Adrenal gland (tissue), 7 donors: Measurements from ENCODE around the genes HOMEZ, CMTM5 and DCAF11.

DNA sequence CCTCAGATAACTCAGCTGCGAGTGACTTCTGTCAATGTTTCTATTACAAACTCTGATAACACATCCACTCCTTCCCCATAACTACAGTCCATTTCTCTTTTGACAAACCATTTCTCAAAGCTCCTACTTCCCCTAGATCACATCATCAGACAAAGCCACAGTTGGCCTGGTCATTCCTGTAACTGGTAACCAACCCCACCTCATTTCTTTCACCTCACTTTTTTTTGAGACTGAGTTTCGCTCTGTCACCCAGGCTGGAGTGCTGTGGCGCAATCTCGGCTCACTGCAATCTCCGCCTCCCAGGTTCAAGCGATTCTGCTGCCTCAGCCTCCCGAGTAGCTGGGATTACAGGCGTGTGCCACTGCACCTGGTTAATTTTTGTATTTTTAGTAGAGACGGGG is 5.1 kb downstream of the HAUS4 start:
- PRO-cap, 3 experiments: no peak in any of the 3 experiments
- RAMPAGE, long total RNA, 4 experiments: no peak in any of the 4 experiments
- RRBS: no CpG with 5 or more reads among the region's 9 CpGs

DNA sequence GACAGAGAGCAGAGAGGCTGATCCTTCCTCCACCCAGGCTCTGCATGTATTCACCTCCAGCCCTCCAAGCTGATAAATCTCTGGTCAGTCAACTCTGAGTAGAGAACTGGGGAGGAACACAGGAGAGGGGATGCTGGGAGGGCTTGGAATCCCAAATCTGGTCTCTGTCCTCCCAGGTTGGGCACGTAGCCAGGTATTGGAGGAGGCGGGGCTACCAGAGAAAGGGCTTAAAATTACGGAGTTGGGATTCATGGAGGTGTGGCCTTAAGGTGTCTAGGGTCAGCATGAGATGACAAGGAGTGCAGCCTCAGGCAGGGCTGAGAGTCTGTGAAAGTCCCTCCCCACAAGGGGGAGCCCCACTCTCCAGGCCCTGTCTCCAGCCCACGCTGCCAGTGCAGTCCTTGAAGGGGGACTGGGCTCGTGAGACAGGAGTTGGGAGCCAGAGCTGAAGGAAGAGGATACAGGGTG is 1.3 kb downstream of the CDH24 start:
- PRO-cap, 3 experiments: peak in 1 of 3 experiments; most common plus-strand start position 404 of the sequence (in 1)
- RAMPAGE, long total RNA, 4 experiments: no peak in any of the 4 experiments
- RRBS: no CpG with 5 or more reads among the region's 5 CpGs

DNA sequence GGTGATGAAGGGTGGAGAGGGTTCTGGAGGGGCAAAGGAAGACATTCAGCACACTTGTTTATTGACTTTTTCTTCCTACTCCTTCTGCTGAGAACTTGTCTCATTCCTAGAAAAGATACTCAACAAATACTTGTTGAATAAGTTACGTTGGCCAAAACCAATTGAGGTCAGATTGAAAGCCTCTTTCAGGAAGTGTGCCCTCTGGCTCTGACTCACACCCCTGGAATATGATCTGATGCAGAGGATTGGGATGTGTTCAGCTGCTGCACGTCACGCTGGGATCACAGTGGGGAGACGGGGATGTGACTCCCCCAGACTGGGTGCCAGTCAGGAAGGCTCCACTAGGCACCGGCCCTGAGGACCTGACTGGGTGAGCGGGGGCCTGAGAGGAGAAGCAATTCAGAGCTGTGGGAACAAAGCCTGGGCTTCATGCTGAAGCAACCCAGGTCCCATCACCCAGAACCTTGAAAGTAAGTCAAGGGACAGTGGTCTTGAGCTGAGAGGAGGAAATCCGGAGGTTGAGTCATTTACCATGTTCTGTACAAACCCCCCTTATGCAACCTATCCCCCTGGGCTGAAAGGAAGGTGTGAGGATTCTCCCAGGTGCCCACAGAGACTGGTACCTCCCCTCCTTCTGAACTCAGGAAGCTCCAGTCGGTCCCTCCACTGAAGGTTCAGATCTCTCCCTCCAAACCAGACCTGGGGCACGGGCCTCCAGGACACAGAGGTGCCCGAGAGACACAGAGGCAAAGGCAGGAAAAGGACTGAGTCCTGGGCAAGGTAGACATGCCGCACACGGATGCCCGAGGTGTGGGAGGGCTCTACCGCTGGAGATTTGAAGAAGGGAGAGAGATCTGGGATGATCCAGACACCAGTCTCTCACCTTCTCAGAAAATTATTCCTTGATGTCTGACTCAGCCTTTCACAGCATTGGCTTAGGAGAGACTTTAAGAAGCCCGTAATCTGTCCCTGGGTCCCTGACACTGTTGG is 3.8 kb downstream of the CEBPE start:
- PRO-cap, 3 experiments: peak in 3 of 3 experiments; most common plus-strand start position 314 of the sequence (in 3)
- RAMPAGE, long total RNA, 4 experiments: no peak in any of the 4 experiments
- RRBS: no CpG with 5 or more reads among the region's 15 CpGs

DNA sequence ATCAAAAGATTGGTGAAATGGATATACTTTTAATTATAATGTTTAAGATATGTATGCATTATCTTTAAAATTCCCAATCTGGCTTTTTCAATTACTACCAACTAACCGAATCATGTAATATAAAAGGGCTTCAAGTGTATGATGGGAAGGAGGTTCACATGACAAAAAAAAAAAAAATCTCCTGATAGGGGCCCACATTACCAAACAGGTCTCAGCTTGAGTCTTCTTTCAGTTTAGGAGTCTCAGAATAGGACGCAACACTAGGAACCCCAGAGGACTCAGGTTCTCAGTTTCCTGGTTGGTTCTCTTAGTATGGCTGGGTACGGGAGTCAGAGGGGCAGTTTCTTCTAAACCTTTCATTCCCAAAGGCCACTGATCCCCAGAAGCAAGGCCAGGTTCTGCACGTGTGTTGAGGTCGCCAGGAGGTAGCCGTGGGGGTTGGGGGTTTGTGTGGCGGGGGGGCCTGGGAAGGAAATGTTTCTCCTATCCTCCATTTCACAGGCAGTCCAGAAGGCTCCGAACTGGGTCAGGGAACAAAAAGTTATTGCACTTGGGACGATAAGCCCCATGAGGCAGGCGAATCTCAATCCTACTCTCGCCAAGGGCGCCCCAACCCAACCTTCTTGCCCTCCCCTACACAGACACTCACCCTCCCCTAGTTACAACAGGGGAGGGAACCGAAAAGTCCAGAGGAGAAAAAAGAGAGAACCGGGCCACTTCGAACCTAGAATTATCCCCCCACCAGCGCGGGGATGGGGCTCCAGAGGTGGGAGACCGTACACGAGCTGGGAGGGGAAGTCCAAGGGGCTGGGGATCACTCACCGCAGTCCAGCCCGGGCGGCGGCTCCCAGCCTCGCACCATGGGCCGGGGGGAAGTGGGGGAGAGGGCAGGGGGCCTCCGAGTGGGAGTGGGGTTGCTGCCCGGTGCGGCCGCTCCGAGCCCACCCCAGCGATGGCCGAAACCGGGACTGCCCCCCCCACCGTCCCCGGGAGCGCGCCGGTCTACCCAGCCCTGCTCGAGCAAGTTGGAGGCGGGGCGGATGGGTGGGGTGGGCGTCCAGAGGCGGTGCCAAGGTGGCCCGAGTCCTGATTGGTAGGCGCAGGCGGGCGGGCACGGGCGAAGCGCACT is at the start of gene HOMEZ:
Gene HOMEZ, minus strand, starts transcription at position 1,042 of the 1,129 bp plus-strand sequence.
- PRO-cap, 3 experiments: peak in 3 of 3 experiments; most common plus-strand start position 231 of the sequence (in 2); most common minus-strand start position 1,022 of the sequence (in 3)
- RAMPAGE, long total RNA, 4 experiments: start-site peak on the minus strand in 4 of 4 experiments, centred at positions 994 to 1,028 of the sequence, 54 to 71 reads per replicate
- RRBS: 1% methylated on average over 9 of the region's 50 CpGs

- PRO-cap, 3 experiments: no peak in any of the 3 experiments
- RAMPAGE, long total RNA, 4 experiments: no peak in any of the 4 experiments
- RRBS: no CpG with 5 or more reads among the region's 7 CpGs
Observed at GRCh38 chr14:23309298-23310160, 2.9 kb downstream of the BCL2L2 start.

DNA sequence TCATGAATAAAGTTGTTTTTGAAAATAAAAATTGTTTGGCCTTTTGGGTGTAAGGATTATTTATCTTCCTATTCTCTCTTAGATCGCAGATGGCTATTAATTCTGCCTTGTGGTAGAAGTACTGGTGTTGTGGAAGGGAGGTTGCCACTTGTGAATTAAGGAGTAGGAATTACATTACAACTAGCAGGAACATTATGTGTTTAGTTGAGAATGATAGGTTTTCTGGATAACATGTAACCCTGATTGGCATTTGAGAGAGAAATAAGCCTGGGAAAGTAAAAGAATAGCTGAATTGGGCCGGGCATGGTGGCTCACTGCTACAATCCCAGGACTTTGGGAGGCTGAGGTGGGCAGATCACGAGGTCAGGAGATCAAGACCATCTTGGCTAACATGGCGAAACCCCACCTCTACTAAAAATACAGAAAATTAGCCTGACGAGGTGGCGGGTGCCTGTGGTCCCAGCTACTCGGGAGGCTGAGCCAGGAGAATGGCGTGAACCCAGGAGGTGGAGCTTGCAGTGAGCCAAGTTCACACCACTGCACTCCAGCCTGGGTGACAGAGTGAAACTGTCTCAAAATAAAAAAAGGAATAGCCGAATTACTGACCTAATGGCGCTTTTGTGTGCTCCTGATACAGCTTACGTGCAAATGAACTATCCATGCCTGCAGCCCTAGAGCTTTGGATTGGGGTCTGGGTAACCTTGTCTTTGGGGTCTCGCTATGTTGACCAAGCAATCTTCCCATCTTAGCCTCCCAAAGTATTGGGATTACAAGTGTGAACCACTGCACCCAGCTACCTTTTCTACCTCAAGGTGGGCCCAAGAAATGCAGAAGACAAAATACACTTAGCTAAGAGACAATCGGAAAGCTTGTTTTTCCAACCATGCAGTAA is 5.1 kb downstream of the PABPN1 start:
- PRO-cap, 3 experiments: peak in 1 of 3 experiments; most common plus-strand start position 433 of the sequence (in 1)
- RAMPAGE, long total RNA, 4 experiments: no peak in any of the 4 experiments
- RRBS: no CpG with 5 or more reads among the region's 13 CpGs

DNA sequence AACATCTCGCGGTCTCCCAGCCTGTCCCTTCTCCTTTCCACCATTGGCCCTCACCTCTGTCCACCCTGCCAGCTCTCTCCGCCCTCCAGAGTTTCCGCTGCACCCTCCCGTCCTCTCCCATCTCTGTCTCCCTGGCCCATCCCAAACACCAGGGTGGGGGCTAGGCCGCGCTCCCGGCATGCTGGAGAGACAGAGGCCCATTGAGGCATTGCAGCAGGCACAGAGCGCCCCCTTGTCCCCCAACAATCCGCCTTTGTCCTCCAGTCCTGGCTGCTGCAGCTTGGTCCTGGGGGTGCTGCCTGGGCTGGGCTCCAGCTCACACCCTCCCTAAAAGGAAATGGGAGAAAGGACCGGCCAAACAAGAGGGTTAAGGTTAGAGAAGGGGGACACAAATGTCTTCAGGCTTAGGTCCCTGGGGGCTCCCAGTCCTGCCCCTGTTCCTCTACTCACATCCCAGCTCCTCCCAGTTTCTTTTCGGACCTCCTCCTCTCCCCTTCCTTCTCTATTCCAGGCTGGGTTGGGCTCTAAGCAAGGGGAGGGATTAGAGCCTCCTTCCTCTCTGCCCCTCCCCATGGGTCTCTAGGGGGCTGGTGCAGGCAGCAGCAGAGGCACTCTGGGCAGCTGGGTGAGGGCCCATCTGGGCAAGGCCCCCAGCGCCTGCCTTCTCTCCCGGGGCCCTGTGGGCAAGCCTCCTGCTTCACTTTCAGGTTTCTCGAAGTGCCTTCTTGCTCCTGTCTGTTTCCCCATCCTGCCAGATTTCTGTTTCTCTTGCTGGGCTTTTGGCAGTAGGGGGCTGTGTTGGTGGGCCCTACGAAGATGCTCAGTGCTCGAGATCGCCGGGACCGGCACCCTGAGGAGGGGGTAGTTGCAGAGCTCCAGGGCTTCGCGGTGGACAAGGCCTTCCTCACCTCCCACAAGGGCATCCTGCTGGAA is at the start of gene CMTM5:
Gene CMTM5, plus strand, starts transcription at position 611 of the 933 bp plus-strand sequence.
- PRO-cap, 3 experiments: no peak in any of the 3 experiments
- RAMPAGE, long total RNA, 4 experiments: start-site peak on the plus strand in 1 of 4 experiments, centred at position 561 of the sequence, 34 reads per replicate
- RRBS: no CpG with 5 or more reads among the region's 22 CpGs

- PRO-cap, 3 experiments: no peak in any of the 3 experiments
- RAMPAGE, long total RNA, 4 experiments: no peak in any of the 4 experiments
- RRBS: no CpG with 5 or more reads among the region's 9 CpGs
Observed at GRCh38 chr14:23382642-23383266, 5.9 kb downstream of the CMTM5 start.

GRCh38 chr14:23417009-23417564 is 9.0 kb upstream of the MYH6 start:
- PRO-cap, 3 experiments: no peak in any of the 3 experiments
- RAMPAGE, long total RNA, 4 experiments: no peak in any of the 4 experiments
- RRBS: no CpG with 5 or more reads among the region's 15 CpGs

DNA sequence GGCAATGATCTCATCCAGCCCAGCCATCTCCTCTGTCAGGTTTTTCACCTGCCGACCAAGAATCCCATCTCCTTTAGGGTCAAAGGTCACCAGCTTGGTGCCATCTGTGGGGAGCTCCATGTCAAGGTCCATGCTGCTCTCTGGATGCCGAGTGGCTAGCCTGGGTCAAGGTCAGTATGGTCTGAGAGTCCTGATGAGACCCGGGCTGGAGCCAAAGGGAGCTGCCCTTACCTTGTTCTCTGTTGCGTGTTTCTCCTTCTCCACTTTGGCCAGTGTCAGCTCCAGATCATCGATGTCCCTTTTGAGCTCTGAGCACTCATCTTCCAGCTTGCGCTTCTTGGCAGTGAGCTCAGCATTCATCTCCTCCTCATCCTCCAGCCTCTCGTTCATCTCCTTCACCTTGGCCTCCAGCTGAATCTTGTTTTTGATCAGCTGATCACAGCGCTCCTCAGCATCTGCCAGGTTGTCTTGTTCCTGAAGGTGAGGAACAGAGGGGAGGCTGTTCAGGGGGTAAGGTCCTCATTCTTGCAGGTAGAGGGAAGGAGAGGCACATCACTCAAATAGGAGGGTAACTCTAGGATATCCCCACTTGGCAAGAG is 11.7 kb downstream of the MYH7 start:
- PRO-cap, 3 experiments: no peak in any of the 3 experiments
- RAMPAGE, long total RNA, 4 experiments: no peak in any of the 4 experiments
- RRBS: no CpG with 5 or more reads among the region's 8 CpGs

DNA sequence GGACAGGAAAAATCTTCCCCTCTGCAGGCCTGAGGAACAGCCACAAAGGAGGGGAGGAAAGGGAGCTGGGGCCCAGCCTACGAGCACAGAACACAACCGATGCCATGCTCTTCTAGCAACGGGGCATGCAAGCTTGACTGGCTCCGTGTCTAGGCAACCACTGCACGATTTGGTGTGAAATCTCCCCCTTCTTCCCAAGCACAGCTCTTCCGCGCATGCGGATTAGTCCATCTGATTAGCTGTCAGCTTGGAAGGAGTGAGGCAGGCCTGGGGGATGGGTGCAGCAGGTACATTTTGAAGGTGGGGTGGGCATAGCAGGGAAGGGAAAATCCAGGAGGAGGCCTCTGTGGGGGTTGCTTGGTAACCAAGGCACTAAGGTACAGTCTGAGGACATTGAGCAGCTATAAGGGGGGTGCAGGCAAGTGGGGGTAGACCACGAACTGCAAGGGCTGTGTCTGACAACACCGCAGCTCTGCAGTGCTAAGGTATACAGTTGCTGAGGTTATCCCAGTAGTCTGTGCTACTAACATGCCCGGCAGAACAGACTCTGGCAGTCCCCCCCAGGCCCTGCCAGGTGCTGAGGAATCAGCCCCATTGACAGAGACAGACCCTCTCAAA is 1.4 kb upstream of the MYH7 start:
- PRO-cap, 3 experiments: no peak in any of the 3 experiments
- RAMPAGE, long total RNA, 4 experiments: no peak in any of the 4 experiments
- RRBS: no CpG with 5 or more reads among the region's 11 CpGs

DNA sequence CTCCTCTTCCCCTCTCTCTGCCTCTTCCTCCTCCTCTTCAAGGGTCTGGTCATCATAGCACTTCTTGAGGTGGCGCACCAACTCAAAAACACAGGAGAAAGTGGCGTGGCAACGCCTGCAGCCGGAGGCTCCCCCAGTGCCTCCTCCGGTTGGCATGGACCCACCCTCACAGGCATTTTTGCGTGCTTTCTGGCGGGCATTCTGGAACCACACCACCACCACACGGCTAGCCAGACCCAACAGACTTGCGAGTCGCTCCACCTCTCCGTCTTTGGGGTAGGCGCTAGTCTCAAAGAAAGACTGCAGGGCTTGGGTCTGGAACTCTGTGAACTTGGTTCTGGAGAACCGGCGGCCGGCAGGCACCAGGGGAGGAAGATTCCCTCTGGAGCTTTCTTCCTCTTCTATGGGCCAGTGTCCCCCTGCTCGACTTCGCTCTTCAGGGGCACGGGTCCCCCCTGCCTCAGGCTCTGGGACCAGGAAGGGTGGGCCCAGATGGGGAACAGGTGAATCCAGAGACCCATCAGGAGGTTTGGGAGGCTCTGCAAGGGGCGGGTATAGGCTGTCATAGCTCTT is 26.7 kb downstream of the ZFHX2 start:
- PRO-cap, 3 experiments: no peak in any of the 3 experiments
- RAMPAGE, long total RNA, 4 experiments: no peak in any of the 4 experiments
- RRBS: no CpG with 5 or more reads among the region's 19 CpGs

DNA sequence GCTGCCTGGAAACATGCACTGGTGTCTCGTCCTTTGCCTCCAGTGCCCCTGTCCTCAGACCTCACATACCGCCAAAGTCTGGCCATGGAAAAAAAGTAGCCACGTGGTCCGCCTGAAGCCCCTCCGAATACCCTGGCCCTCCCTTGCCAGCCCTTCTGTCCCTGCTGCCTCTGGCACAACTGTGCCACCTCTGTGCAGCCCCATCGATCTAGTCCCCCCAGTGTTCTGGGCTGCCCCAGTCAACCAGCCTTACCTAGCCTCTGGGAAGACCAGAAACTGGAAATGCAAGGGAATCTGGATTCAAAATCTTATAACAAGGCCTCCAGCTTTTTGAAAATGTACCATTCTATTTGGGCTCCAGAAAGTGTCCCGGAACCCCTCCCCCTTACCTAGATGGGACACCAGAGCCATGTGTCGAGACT is 391 bp downstream of the DHRS4L2 start:
- PRO-cap, 3 experiments: no peak in any of the 3 experiments
- RAMPAGE, long total RNA, 4 experiments: no peak in any of the 4 experiments
- RRBS: no CpG with 5 or more reads among the region's 8 CpGs

DNA sequence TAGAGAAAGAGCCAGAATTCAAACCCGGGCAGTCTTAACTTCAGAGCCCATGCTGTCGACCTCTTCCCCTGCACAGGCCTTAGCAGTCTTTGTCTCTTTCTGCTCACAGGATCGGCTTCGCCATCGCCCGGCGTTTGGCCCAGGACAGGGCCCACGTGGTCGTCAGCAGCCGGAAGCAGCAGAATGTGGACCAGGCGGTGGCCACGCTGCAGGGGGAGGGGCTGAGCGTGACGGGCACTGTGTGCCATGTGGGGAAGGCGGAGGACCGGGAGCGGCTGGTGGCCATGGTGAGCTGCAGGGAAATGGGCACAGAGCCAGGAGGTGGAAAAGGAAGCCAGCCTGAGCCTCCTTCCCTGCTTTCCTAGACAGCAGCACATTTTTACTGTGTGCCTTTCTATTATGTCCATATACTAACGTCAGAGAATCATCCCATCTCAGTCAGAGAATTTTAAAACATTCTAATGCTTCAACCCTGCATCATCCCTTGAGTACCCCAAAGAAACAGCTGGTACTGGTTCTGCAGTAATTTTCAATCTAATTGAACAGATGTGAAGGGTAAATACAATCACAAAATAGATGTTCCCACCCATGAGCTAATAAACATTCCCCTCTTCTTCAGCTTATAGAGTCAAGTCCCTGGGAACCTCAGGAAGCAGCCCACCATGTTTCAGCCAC is 1.5 kb downstream of the DHRS4L2 start:
- PRO-cap, 3 experiments: peak in 1 of 3 experiments; most common minus-strand start position 157 of the sequence (in 1)
- RAMPAGE, long total RNA, 4 experiments: no peak in any of the 4 experiments
- RRBS: no CpG with 5 or more reads among the region's 18 CpGs

- PRO-cap, 3 experiments: no peak in any of the 3 experiments
- RAMPAGE, long total RNA, 4 experiments: no peak in any of the 4 experiments
- RRBS: no CpG with 5 or more reads among the region's 8 CpGs
Observed at GRCh38 chr14:24005965-24006483, 17.3 kb downstream of the DHRS4L2 start.

- PRO-cap, 3 experiments: no peak in any of the 3 experiments
- RAMPAGE, long total RNA, 4 experiments: no peak in any of the 4 experiments
- RRBS: 1% methylated on average over 17 of the region's 39 CpGs
Observed at GRCh38 chr14:24052279-24052931, 596 bp downstream of the CARMIL3 start.

- PRO-cap, 3 experiments: no peak in any of the 3 experiments
- RAMPAGE, long total RNA, 4 experiments: no peak in any of the 4 experiments
- RRBS: no CpG with 5 or more reads among the region's 4 CpGs
Observed at GRCh38 chr14:24108709-24109229, 5.8 kb upstream of the DCAF11 start.

GRCh38 chr14:24113297-24113641 is 1.3 kb upstream of the DCAF11 start:
- PRO-cap, 3 experiments: no peak in any of the 3 experiments
- RAMPAGE, long total RNA, 4 experiments: no peak in any of the 4 experiments
- RRBS: no CpG with 5 or more reads among the region's 10 CpGs

DNA sequence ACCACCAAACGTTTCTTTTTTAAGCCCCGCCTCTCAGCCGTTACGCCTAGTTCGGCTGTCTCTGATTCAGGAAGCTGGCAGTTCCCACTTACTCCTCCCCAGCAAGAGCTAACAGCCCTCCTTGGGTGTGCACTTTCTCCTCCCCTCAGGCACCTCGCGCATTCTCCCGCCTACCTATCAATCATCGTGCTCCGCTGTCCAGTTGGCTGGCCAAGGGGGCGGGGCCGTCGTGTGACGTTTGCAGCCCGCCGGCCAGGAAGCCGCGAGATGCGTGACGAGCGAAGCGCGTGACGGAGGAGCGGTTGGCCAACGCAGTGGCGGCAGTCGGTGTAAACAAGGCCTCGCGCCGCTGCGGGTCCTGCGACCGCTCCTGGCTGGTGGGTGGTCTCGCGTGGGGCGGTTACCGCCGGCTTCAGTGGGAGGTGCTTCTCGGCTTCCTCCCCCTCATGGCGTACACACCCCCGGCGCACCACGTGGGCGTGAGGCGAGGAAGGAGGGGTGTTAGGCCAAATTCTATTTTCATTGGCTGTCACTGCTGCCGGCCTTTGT is at the start of gene DCAF11:
Gene DCAF11, plus strand, starts transcription at position 230 of the 549 bp plus-strand sequence.
- PRO-cap, 3 experiments: peak in 3 of 3 experiments; most common plus-strand start position 314 of the sequence (in 3); most common minus-strand start position 448 of the sequence (in 2)
- RAMPAGE, long total RNA, 4 experiments: start-site peak on the plus strand in 4 of 4 experiments, centred at positions 254 to 268 of the sequence, 37 to 697 reads per replicate; start-site peak on the minus strand in 3 of 4 experiments, centred at positions 400 to 466 of the sequence, 21 to 173 reads per replicate
- RRBS: under 1% methylated on average over 9 of the region's 47 CpGs

GRCh38 chr14:24122884-24123396 is 7.5 kb upstream of the FITM1 start:
- PRO-cap, 3 experiments: no peak in any of the 3 experiments
- RAMPAGE, long total RNA, 4 experiments: no peak in any of the 4 experiments
- RRBS: no CpG with 5 or more reads among the region's 8 CpGs